ENCODE measurements around the genes CKS1B, EFNA4, DPM3 and TRIM46.

DNA sequence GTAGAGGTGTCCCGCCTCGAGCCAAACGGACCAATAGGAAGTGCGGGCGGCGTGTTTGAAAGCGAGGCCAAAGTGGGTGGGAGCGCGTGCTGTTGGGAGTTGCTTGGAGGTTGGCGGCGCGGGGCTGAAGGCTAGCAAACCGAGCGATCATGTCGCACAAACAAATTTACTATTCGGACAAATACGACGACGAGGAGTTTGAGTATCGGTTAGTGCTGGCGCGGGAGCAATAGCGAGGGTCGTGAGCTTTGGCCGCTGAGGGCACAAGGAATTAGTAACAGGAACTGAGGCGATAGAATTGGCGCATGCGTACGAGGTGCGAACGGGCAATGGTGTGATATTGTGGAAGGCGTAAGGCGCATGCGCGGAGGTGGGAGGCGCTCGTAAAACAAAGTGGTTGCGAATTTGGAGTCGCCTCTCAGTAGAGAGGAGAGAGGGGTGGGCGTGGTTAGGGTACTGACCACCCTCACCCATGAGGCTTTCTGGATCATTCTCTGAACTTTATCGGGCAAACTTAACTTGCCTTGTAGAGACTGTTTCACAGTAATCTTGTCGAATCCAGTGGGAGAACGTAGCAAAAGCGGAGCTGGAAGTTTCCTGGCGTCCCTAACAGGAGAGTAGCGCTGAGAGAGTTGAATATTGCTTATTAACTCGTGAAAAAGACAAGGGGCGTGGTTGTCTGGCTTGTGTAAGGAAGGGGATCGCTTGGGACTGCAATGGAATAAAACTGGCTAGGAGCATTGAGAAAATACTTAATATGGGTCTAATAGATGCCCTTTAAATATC, at the start of gene CKS1B:
Gene CKS1B (plus strand): TSS at position 85 of the 786 bp plus-strand sequence.
- PRO-cap: bidirectional peak, plus-strand start at position 97 of the sequence, minus-strand start outside the sequence; bidirectional peak, plus-strand start at position 424 of the sequence, minus-strand start at position 331 of the sequence; bidirectional peak, plus-strand start at position 691 of the sequence, minus-strand start at position 619 of the sequence

DNA sequence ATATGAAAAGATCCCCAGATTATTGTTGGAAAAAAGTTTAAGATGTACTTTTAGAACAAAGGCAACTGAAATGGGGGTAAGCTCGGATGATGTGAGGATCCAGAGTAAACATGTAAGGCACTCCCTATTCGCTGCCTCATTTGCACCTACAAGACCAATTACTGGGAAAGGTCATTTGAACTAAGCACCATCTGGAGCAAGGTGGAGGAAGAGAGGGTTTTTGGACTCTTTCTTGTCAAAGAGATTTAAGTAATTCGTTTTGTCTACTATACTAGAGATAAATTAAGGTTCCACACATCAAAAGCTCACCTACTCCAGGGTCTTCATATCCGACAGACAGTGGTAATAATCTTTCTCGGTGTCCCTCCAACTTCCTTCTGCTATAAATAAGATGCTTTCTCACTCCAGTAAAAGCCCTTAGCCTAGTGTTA, 610 bp upstream of the FLAD1 start:
- PRO-cap: no peak

DNA sequence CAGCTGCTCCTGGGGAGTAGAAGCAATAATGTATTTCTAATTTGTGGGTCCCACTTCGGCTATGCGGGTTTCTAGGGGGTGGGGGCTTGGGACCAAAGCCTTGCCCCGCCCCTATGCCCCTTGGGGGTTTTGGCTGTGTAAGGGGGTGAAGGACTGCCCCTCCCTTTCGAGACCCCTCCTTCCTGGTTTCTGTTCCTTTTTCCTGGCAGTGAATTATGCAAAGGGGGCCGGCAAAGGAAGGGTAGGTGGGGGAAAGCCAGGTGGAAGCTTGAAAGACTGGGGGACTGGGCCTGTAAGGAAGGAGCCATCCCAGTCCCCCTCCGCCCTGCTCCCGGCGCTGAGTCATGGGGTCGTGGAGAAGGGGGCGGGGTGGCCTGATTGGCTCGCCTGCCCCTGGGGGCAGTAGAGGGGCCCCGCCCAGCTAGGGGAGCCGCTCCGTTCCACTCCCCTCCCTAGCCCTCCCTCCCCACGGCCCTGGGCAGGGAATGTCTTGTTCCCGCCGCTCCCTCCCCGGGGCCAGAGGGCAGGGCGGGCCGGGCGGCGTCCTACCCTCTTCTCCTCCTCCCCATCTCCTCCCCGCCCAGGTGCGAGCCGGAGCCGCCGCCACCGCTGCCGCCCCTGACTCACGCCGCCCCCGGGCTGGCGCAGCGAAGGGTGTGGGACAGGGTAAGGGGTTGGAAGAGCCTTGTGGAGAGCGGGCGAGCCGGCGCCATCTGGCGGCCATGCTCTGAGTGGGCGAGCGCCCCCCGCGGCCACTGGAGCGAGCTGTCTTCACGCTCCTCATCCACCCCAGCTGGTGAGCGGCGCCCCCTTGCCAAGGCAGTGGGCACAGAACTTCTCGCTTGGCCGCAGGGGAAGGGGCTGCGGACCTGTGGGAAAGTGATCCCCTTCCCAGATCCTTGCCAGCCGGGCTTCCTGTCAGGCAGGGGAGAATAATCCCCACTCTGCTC, 14.6 kb downstream of the ZBTB7B start:
- PRO-cap: bidirectional peak, plus-strand start at position 519 of the sequence, minus-strand start at position 286 of the sequence; bidirectional peak, plus-strand start at position 681 of the sequence, minus-strand start at position 641 of the sequence

DNA sequence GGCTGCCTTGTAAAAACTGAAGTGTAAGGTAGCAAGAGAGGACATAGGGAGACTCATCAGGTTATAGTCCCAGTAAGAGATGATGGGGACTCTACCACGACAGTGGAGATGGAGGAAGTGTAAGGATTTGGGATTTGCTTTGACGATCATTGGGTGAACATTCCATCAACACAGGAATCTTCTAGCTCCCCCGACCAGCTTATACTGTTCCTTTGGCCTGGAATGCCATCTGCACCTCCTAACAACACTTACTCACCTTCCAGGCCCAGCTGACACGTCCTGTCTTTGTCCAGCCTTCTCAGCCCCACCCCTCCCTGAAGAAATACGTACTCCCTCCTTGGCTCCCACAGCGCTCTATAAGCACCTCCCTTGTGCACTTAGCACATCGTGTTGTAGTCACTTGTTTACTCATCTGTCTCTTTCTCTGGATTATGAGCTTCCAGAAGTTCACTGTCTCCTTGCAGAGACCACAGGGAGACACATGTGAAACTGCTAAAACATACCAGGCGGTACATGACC, 4.8 kb downstream of the DCST1 start:
- PRO-cap: bidirectional peak, plus-strand start at position 461 of the sequence, minus-strand start at position 250 of the sequence

DNA sequence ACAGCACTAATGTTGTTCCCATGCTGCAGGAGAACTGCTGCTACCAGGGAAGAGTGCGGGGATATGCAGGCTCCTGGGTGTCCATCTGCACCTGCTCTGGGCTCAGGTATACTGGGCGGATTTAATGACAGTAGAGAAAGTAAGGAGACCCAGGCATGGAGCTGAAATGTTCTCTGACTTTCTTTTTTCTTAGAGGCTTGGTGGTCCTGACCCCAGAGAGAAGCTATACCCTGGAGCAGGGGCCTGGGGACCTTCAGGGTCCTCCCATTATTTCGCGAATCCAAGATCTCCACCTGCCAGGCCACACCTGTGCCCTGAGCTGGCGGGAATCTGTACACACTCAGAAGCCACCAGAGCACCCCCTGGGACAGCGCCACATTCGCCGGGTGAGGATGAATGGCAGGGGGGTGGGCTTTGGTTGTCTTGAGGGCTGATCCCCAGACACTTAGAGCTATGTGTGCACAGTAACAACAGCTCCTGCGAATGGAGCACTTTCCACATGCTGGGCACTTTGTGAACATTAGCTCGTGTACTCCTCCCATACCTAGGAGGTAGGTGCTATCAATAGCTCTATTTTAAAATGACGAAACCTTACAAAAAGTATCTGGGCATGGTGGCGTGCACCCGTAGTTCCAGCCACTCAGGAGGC, 3.1 kb downstream of the ADAM15 start:
- PRO-cap: no peak

DNA sequence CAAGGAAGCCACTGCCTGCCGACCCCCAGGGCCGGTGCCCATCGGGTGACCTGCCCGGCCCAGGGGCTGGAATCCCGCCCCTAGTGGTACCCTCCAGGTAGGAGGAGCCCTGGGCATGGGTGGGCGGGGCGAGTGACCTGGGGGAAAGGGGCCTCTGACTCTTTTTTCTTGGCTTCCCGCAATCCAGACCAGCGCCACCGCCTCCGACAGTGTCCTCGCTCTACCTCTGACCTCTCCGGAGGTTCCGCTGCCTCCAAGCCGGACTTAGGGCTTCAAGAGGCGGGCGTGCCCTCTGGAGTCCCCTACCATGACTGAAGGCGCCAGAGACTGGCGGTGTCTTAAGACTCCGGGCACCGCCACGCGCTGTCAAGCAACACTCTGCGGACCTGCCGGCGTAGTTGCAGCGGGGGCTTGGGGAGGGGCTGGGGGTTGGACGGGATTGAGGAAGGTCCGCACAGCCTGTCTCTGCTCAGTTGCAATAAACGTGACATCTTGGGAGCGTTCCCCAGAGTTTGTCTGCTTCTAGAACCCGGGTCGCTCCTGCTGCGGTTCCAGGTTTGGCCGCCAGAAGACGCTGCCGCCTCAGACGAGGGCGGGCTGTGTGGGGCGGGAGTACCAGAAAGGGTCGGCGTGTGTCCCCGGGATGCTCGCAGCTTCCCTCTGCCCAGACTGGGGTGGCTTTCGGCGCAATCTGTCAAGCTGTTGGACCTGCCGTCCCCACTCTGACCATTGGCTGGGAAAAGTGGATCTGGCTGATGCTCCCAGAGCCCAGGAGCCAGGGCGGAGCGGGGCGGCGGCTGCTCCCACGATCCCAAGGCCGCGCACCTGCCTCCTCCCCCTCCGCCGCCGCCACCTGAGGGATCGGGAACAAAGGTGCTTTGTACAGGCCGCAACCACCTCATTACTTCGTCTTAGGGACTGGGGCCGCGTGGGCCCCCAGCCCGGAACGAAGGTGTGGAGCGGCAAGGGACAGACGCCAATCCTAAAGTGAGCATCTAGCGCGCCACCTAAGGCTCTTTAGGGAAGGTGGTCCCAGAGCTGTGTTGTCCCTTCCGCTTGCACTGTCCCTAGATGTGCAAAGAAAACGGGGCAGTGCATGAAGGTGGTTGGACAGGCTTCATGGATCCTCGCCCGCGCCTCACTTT, 895 bp upstream of the EFNA4 start:
- PRO-cap: bidirectional peak, plus-strand start at position 904 of the sequence, minus-strand start at position 731 of the sequence

DNA sequence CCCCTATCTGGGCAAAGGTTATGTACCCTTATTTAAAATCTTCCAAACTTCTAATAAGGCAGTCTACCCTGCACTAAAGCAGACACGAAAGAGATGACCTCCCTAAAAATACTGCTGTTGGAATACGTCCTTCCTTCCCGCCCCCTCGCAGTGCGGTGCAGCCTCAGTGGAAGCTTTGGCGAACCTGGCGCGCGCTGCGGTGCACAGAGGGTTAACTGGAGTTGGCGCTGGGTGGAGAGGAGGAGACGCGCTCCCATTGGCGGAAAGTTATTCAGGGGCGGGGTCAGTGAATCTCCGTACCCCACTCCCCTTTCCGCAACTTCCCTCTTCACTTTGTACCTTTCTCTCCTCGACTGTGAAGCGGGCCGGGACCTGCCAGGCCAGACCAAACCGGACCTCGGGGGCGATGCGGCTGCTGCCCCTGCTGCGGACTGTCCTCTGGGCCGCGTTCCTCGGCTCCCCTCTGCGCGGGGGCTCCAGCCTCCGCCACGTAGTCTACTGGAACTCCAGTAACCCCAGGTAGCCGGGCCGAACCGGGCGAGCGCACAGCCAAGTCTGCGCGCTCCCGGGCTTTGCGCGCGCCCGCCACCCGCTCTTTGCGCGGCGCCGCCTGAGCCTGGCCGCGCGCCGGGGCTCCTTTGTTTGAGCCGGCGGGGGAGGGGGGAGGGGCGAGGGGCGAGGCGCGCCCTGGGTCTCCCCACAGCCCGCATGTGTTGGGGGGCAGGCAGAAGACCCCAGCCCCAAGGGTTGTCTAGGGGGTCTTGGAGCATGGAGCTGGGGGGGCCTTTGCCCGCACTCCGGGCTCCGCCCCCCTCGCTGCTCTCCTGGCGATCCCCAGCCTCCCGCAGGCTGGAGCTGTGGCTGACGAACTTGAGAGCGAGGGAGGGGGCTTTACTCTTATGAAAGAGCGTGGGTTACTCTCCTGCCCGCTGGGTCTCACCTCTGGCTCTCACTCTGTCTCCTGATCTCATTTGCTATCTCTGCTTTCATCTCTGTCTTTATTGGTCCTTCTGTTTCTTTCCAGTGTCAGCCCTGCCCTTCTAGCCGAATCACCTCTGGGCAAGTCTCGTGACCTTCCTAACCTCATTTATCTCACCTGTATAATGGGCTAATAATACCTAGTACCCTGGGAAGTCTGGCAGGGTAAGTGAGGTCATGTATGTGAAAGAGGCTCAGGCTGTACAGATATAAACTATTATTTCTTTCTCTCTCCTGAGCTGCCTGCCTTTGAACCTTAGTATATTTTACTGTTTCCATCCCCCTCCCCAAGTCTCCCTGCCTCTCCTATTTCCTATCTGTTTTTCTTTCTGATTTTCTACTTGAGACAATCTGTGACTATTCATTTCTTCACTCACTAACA, at the start of gene EFNA4:
Gene EFNA4 (plus strand): TSS at position 323 of the 1,360 bp plus-strand sequence.
- PRO-cap: bidirectional peak, plus-strand start at position 356 of the sequence, minus-strand start at position 186 of the sequence; unidirectional peak, minus-strand start at position 557 of the sequence; unidirectional peak, minus-strand start at position 951 of the sequence

GRCh38 chr1:155124350-155125152, 3.1 kb upstream of the EFNA1 start:
- PRO-cap: no peak

DNA sequence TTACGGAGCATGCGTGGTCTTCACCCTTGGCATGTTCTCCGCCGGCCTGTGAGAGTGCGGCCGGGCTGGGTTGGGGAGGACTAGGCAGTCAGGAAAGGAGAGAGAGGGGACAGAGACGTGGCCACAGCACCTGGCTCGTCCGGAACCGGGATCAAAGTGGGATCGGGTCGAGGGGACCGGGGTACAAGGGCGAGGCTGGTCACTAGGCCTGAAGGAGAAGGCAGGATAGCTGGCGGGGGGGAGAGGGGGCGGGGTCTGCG, 222 bp downstream of the SLC50A1 start:
- PRO-cap: no peak

- PRO-cap: unidirectional peak, minus-strand start at chr1:155140524
Measured at GRCh38 chr1:155140166-155140924, at the start of gene DPM3. Gene DPM3, minus strand, starts transcription at chr1:155140531.

DNA sequence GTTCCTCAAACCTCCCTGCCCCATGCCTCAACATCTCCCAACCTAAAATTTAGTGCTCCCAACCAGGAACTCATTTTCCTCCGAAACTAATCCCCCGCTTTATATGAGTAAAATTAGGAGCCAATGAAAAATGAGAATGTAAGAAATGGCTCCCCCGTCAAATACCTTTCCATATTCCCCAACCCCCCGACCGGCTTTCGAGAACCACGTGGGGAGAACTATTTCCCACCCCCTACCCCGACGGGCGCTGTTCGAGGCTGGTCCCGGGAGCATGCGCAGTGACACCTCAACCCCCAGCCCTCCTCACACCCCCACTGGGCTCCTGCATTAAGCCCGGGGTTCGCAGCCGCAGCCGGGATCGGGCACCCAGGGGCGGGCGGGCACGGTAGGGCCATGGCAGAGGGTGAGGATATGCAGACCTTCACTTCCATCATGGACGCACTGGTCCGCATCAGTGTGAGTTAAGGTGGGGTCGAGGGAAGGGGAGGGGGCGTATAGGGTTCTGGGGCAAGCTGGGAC, at the start of gene TRIM46:
Gene TRIM46 (plus strand): TSS at position 276 of the 519 bp plus-strand sequence.
- PRO-cap: no peak

DNA sequence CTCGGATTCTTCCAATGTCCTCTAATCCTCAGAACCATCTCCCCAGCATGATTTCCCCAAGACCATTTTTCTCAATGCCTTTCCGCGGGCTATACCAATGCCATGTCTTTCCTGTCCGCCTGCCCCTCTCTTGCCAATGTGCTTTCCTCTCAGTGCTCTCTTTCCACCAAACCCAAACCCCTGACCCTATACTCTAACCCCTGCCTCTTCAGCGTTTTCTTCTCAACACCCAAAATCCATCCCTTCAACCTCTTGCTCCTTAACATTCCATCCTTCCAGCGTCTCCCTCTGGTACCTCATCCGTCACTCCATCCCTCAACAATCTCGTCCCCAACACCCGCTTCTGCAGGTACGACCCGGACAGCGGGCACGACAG, 9.8 kb downstream of the TRIM46 start:
- PRO-cap: no peak

DNA sequence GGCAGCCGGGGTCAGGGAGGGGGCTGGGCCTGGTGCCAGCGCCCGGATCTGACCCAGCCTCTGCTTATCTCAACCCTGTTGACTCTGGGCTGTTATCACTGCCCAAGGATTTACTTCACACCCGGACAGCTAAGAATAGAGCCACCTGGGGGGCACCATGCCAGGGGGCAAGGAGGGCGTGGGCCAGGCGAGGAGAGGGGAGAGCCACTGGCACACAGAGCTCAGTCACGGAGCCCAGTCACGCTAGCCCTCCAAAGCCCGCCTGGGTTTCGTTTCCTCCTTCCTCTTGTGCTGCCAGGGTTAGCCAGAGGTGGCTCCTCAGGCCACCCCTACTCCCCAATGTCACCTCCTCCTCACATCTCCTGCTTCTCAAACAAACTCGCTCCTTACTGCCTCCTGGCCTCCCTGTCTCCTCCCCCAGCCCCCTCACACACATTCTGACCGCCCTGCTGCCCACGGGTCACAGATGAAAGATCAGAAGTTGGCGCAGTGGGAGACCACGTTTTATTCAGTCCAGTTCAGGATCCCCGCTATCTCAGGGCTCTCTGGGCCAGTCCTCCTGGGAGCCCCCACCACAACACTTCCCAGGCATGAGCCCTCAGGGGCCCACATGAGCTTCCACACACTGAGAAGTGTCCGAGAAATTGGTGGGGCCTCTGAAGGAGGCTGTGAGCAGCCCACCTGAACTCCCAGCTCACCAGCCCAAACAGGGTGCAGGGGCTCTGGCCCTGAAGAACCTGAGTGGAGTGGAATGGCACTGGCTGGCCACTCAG, 11.9 kb downstream of the TRIM46 start:
- PRO-cap: no peak

GRCh38 chr1:155192645-155193013, 15.1 kb downstream of the THBS3 start:
- PRO-cap: bidirectional peak, plus-strand start at chr1:155193051, minus-strand start at chr1:155192909

DNA sequence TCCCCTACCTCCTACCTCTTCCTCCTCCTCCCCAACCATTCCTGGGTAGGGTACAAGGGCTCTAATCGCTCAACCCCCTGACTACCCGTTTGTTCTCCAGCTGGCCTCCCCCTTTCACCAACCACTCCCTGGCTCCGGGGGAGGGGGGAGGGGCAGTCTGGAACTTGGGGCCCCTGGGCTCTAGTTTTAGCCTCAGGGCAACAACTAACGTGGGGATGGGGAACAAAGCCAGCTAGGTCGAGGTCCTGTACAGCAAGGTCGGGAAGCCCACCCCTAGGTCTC, 14.7 kb downstream of the THBS3 start:
- PRO-cap: bidirectional peak, plus-strand start at position 38 of the sequence, minus-strand start outside the sequence

- PRO-cap: no peak
Measured at GRCh38 chr1:155195634-155196071, 12.0 kb downstream of the THBS3 start.

- PRO-cap: no peak
Measured at GRCh38 chr1:155247318-155248369, 6.6 kb upstream of the GBA1 start.

- PRO-cap: no peak
Measured at GRCh38 chr1:155256337-155256816, 1.1 kb upstream of the ENTREP3 start.

GRCh38 chr1:155278095-155279098, 1.1 kb downstream of the HCN3 start:
- PRO-cap: no peak

DNA sequence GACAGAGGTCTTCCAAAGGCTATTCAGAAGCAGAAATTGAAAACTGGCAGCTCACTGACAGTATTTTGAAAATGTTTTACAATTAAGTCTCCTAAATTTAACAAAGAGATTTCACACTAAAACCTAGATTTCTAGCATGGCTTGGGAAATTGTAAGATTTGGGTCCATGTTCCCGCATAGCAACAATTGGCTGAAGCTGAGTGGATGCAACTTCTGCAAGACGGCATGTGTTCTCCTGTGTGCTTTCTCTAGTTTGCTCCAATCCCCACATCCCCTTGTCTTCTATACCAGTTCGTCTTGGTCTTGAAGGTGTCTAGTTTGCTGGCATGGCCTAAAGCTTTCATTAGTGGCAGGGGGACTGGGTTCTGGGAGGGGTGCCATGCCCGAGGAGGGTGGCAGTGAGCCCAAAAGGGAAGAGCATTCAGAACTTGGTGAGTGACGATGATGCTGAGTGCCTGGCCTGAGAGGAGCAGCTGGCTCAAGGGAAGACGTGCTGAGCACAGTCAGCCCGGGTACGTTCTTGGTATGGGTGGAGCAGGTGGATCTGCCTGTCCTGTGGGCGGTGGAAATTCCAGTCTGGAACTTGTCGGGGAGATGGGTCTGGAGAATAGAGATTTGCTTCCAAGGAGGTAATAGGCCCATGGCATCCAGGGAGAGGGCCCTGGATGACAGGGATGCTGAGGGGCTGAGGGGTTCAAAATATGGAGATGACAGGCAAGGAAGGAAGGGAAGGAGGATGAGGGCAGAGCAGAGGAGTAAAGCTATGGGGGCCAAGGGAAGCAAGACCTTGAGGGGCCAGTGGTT, 4.5 kb downstream of the FDPS start:
- PRO-cap: no peak

All from ileum (tissue), 1 donor.